ENCODE measurements around the genes TANC1 and CD302.

DNA sequence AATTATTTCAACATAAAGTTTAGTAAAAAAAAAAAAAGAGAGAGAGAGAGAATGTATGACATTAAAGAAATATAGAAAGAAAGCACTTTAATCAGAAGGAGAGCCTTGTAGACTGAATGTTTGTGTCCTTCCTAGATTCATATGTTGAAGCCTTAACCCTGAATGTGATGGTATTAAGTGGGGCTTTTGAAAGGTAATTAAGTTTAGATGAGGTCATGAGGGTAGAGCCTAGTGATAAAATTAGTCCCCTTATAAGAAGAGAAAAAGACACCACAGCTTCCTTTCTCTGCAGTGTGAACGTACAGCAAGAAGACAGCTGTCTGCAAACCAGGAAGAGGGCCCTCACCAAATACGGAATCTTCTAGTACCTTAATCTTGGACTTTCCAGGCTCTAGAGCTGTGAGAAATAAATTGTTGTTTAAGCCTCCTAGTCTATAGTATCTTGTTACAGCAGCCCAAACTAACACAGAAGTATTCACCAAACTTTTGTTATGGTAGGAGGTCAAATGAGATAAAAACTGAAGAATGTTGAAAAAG is 57.1 kb upstream of the CYTIP start:
- PRO-cap = no peak
- RAMPAGE, long total RNA, 2 experiments = no peak in any of the 2 experiments

GRCh38 chr2:157789928-157790630 is 86.1 kb downstream of the ACVR1 start:
- PRO-cap = no peak
- RAMPAGE, long total RNA, 2 experiments = no peak in any of the 2 experiments

GRCh38 chr2:158063249-158063572 is 38.5 kb upstream of the UPP2 start:
- PRO-cap = no peak
- RAMPAGE, long total RNA, 2 experiments = no peak in any of the 2 experiments

DNA sequence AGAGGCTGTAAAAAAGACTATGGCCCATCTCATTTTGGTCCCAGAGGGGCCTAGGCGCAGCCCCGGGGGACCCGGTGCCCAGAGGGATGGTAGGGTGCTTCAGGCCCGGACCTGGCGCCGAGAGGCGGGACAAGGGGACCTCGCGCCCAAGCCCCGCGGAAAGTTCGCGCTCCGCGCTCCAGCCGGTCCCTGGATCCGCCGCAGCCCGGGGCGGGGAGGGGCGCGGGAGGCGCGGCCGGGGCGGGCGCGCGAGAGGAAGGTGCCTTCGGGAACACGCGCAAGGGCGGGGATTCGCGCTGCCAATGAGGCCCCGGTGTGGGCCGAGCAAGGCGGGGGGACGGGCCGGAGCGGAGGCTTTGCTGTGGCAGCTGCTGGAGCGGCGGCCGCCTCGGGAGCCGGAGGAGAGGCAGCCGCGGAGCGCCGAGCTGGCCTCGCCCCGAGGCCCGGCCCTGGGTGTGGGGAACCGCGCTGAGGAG is at the start of gene TANC1:
TSS of gene TANC1 (plus strand) at position 353 of the 476 bp plus-strand sequence.
- PRO-cap = bidirectional peak, plus-strand start at position 359 of the sequence, minus-strand start at position 191 of the sequence
- RAMPAGE, long total RNA, 2 experiments = start-site peak on the plus strand in 2 of 2 experiments, centred at positions 356 to 380 of the sequence, 171 to 515 reads per replicate

GRCh38 chr2:159059535-159059901 is 91.1 kb downstream of the TANC1 start:
- PRO-cap = no peak
- RAMPAGE, long total RNA, 2 experiments = no peak in any of the 2 experiments

- PRO-cap = no peak
- RAMPAGE, long total RNA, 2 experiments = no peak in any of the 2 experiments
Measured at GRCh38 chr2:159167391-159167931, 119.0 kb downstream of the WDSUB1 start.

DNA sequence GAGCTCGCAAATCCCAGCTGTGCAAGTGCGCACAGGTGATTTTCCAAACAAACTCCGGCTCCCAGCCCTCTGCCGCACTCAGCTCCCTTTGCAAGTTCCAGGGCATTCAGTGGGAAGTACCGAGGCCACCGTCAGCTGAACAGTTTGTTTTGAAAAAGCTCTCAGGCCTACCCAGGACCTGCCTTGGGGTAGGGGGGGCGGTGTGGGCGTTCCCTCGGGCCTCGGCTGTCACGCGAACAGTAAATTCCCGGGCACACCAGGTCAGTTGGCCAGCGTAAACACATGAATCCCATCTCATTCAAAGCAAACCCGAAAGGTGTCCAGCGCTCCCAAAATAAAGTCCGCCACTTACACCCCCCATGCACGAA is 620 bp downstream of the WDSUB1 start:
- PRO-cap = bidirectional peak, plus-strand start at position 254 of the sequence, minus-strand start at position 146 of the sequence
- RAMPAGE, long total RNA, 2 experiments = no peak in any of the 2 experiments

DNA sequence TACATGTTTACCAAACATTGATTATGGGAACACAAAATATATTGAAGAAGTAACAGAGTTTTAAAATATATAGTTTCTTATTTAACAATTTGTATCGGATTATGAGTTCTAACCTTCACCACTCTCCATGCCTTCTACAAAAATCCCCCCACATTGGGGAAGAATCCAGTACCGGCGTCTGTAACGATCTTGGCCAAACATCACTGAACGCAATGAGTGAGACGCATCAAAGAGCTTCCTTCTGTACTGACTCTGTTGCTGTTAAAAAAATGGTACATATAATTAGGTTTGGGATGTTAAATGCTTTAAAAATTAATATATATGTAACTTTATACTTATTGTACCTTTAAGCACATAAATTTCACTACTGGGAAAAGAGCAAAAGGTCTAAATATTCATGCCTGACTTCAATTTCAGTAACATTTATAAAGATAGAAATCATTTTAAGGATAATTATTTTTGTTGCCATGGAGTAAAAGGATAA is 86.5 kb upstream of the WDSUB1 start:
- PRO-cap = no peak
- RAMPAGE, long total RNA, 2 experiments = start-site peak on the minus strand in 1 of 2 experiments, centred at position 202 of the sequence, 18 reads per replicate

DNA sequence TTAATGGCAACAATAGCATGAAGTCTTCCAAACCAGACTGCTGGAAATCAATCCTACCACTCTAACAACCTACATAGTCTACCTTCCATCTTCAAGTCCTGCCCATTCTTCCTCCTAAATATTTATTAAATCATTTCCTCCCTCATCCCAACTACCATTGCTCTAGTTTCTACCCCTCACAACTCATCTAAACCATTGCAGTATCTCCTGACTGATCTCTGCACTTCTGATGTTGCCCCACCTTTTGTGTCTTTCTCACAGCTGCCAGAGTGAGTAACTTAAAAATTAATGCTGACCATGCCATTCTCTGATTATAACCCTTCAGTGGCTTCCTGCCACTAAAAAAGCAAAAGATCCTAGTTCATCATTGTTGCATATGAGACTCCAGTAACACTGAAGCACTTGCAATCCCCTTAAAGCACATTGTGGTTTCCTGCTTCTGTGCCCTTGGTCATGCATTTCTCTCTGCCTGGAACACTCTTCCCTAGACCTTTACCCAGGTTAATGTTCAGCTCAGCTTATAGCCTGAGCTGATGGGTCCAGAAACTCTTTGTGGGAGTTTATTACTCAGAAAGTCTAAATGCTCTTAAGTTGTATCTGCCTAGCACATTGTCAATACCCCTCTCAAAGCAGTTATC is 95.0 kb upstream of the WDSUB1 start:
- PRO-cap = no peak
- RAMPAGE, long total RNA, 2 experiments = no peak in any of the 2 experiments

DNA sequence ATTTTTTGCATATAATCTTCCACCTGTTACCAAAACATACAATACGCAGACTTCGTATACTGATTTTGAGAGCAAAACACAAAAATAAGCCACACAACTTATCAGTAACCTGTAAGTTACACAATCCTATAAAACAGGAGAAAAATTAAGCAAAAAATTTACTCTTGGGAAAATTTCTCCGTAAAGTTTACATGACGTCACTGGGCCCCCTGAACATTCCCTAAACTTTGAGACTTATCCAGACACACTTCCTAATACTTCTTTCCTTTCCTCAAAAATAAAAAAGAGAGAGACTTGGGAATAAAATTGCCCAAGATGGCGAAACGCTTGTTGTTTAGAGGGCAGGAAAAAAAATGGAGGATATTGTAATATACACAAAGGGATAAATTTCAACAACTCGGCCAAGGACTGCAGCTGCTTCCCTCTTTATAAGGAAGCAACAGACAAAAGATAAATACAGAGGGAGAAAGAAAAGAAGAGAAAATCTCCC is 1.6 kb downstream of the BAZ2B start:
- PRO-cap = no peak
- RAMPAGE, long total RNA, 2 experiments = no peak in any of the 2 experiments

GRCh38 chr2:159616872-159617225 is 501 bp upstream of the BAZ2B start:
- PRO-cap = no peak
- RAMPAGE, long total RNA, 2 experiments = no peak in any of the 2 experiments

GRCh38 chr2:159774560-159775380 is 23.2 kb downstream of the CD302 start:
- PRO-cap = no peak
- RAMPAGE, long total RNA, 2 experiments = no peak in any of the 2 experiments

- PRO-cap = bidirectional peak, plus-strand start at chr2:159797709, minus-strand start at chr2:159797464; bidirectional peak, plus-strand start at chr2:159798014, minus-strand start at chr2:159797954; bidirectional peak, plus-strand start at chr2:159798337, minus-strand start at chr2:159798208
- RAMPAGE, long total RNA, 2 experiments = start-site peak on the minus strand in 2 of 2 experiments, at chr2:159798191-159798210 at its widest, 32 to 134 reads per replicate
Measured at GRCh38 chr2:159797335-159798635, at the start of gene CD302. Gene CD302 (minus strand): TSS chr2:159798208.

- PRO-cap = no peak
- RAMPAGE, long total RNA, 2 experiments = no peak in any of the 2 experiments
Measured at GRCh38 chr2:160041930-160042286, 20.5 kb downstream of the PLA2R1 start.

- PRO-cap = unidirectional peak, minus-strand start at chr2:160257533
- RAMPAGE, long total RNA, 2 experiments = no peak in any of the 2 experiments
Measured at GRCh38 chr2:160257111-160257599, 57.1 kb upstream of the ITGB6 start.

DNA sequence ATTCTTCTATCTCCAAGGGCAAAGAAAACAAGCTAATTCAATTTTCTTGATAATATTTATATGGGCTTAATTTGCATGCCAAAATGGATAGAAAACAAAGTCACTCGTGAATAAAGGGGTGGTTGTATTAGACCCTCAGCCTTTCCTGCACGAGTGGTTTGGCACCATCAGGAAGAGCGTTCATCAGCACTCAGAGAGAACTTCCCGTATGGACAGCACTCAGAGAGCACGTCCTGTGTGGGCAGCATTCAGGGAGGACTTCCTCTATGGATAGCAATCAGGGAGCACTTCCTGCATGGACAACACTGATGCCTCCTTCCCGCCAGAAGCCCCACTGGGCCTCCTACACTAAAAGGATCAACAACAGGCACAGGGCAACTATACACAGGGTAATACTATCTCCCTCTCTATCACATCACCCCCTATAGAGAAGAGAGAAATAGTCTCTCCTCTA is 122.1 kb downstream of the RBMS1 start:
- PRO-cap = no peak
- RAMPAGE, long total RNA, 2 experiments = no peak in any of the 2 experiments

- PRO-cap = no peak
- RAMPAGE, long total RNA, 2 experiments = no peak in any of the 2 experiments
Measured at GRCh38 chr2:160379463-160379793, 114.2 kb downstream of the RBMS1 start.

DNA sequence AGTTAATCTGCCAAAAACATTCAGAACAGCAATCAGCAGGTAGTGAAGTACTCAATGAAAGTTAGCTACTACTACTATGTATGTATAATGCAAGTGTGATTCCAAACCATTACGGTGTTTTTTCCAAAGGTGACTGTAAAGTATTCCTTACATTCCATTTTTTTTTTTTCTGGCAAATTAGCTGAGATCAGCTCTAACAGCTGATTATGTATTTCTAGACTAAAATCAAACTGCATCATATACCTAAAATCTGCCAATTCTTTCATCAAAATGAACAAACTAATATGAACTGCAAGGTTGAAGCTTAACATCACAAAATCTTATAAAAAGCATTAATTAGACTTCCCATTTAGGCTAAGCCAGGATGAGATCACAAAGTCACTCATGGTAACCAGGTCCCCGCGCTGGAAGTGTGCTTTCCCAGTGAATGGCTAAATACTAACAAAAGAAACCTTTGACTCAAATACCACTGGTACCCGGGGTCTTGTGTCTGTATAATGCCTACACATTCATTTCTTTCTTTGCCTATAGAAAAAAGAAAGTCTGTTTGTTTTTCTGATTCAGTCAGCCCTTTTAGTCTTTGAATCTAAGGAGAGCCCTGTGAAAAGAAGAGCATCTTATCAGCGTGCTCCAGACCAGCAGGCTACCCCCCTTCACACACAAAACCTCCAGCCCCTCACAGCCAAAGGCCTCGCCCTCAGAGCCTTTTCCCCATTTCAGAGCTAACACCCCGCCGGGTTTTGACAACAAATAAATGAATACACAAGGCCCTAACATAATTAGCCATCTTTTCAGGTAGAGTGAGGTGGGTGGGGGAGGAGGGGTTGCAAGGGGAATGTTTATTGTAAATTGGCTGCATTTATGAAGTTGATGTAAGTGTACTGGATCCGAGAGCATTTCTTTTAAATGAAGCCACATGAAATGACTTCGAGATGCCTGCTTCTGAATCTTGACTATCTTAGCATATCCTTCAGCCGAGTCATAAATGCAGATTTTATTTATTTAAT is 88.2 kb downstream of the RBMS1 start:
- PRO-cap = no peak
- RAMPAGE, long total RNA, 2 experiments = no peak in any of the 2 experiments

GRCh38 chr2:160406574-160407290 is 86.9 kb downstream of the RBMS1 start:
- PRO-cap = bidirectional peak, plus-strand start at chr2:160407048, minus-strand start at chr2:160406818
- RAMPAGE, long total RNA, 2 experiments = no peak in any of the 2 experiments

DNA sequence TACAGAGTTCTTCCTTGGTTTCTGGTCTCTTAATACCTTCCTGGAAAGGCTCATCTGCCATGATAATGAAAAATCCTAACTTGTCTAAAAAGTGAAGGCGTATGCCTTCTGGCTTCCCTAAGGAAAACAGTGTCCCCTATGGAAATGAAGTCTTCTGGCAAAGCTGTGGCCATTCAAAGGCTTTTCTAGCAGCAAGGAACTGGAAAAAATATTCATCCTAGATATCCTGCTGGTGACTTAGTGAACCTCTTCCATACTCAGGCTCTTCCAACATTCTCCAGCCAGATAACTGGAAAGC is 84.7 kb downstream of the RBMS1 start:
- PRO-cap = no peak
- RAMPAGE, long total RNA, 2 experiments = no peak in any of the 2 experiments